Type B pancreatic cell (in vitro differentiated cells): Measurements from ENCODE around the gene ELF5.

GRCh38 chr11:32429765-32430286, 5.5 kb downstream of the WT1 start:
- PRO-cap, result no peak

DNA sequence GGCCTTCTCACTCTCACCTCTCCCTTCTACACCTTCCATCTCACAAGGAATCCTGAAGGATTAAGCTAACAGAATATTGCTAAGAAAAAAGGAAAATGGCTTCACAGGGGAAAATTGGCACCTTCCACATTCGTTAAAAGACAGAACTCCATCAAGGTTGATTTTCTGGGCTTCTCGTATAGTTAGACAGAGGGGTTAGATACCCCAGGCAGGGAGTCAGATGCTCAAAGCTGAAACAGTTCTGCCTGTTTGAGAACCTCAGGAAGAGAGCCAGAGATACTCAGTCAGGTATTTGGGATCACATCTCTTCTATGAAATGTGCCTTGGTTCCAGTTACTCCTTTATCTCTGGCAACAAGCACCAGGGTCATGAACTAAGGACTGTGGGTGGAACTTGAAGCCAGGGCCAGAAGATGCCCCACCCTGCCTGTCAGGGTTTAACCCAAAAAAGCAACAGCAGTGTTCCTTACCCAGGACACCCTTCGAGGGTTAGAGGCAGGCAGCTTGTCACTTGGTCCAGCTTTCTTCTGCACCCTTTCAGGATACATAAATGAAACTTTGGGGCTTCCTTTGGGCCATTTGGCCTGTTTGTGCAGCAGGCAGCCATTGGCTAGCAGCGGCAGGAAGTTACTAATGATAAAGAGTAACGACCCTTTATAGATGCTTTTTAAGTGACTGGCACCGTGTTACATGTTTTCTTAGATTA, 15.0 kb upstream of the WT1 start:
- PRO-cap, result no peak

DNA sequence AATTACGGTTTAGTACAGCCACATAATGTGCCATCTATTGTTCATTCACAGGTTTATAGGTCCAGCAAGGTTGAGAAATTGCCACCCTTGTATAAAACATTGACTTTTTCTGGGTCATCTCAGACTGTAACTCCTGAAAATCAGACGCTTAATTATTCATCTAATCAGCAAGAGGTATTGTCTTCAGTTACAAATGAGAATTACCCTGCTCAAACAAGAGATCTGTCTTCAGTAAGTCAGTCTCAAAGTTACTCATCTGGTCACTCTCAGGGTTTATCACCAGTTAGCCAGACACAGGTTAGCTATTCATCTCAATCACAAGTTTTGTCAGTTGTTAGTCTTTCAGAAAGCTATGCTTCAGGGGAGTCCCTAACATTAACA, 40.1 kb downstream of the QSER1 start:
- PRO-cap, result no peak

GRCh38 chr11:33132078-33132967, 29.0 kb downstream of the CSTF3 start:
- PRO-cap, result no peak

GRCh38 chr11:33160070-33160582, 1.2 kb downstream of the CSTF3 start:
- PRO-cap, result no peak

DNA sequence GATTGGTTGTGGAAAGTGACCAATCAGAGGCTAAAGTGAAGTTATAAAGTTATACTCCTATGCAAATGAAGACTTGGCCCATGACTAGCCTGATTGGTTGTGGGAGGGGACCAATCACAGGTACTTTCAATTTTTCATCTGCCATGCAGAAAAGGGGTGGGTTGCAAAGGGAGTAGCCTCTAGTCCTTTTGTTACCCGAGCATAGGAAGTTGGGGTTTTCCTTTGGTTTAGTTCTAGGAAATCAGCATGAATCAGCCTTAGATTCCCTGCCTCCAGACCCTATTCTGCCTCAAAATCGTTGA, 18.2 kb upstream of the CSTF3 start:
- PRO-cap, result no peak

DNA sequence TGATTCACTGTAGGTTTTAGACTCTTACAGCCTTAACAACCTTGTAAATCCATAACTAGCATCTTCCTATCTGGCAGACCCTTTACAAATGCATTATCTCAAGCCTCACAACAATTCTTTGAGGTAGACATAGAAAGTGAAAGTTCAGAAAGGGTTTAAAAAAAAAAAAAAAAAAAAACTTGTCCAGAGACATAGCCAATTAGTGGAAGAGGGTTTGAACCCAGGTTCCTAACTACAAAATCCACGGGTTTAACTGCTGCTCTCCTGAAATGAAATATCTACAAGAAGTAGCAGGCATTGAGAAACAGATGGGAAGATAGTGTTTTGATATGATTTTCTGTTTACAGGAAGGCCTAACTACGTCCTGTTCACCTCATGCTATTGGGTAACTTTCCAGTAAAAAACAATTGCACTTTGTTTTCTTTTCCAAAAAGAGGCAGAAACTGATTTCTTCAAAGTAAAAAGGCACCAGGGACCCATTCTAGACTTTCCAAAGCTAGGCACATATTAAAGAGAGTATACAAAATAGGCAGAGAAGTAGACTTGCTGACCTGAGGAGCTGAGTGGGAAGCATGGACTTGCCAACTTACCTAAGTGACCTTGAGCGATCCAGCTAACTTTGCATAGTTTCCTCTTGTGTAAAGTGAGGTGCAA, 5.9 kb upstream of the C11orf91 start:
- PRO-cap, result no peak

- PRO-cap, result no peak
These were observed 15.5 kb upstream of the CD59 start for GRCh38 chr11:33751775-33751996.

- PRO-cap, result no peak
These were observed 91.0 kb downstream of the ABTB2 start for GRCh38 chr11:34266555-34267404.

DNA sequence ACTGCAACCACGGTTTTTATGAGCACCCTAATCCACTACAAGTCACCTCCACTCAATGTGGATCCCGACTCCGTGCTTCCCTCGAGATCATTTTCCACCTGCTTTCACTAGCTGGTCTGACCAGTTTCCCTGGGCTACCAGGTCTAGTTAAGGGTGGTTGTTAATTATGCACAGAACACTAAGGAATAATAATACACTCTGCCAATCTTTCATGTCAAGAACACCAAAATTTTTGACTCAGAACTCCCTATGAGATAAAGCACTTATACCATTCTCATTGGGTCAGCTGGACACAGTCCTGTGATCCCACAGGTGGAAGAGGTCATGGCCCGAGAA, 82.3 kb downstream of the ABTB2 start:
- PRO-cap, result no peak

DNA sequence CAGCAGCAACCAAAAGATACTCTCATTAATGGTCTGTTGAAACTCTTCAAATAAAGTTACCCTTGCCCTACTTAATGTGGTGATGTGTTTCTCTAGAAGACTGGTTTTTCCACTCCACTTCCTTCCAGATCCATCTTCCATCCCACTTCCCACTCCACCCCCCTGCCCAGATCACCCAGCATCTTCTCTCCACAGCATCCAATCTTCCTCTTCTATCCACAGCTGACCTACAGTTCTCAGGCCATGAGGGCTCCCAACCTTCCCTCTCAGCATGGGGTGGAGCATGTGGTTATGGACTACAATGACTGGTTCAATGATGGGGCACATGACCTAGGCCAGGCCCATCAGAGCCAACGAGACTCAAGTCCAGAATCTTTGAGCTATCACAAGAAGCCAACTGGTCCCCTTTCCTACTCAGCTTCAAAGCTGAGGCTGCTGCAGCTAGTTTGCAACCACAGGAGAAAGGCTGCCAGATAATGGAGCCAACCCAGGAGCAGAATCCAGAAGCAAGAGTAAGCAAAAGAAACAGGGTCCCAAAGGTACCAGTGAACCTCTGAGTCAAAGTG, 28.5 kb downstream of the ABTB2 start:
- PRO-cap, result no peak

DNA sequence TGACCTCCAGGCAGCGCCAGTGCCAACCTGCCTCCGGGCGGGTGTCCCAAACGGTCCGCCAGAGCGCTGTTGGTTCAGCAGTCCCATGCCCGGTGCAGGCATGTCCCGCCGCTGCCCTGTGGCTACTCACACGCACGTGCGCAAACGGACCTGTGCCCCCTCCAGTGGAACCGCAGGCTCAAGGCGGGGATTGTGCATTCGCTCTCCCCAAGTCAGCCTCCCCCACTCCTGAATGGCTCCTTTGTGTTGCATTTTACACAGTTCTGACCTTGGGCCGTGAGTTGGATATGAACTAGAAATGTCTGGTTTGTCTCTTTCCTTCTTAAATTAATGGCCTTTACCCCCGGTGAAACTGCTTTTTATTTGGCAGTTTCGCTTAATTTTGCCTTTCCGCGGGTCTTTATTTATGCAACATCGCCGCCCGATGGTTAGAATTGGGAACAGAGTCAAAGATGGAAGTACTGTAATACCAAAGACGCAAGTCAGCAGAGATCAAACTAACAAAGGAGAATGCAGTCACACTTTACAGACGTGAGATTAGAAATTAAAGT, 1.3 kb upstream of the ABTB2 start:
- PRO-cap, result no peak

- PRO-cap, result bidirectional peak, plus-strand start at chr11:34513833, minus-strand start at chr11:34513756; unidirectional peak, minus-strand start at chr11:34514114
These were observed at the start of gene ELF5 for GRCh38 chr11:34513490-34514331. Gene ELF5 (minus strand): TSS chr11:34513794.

DNA sequence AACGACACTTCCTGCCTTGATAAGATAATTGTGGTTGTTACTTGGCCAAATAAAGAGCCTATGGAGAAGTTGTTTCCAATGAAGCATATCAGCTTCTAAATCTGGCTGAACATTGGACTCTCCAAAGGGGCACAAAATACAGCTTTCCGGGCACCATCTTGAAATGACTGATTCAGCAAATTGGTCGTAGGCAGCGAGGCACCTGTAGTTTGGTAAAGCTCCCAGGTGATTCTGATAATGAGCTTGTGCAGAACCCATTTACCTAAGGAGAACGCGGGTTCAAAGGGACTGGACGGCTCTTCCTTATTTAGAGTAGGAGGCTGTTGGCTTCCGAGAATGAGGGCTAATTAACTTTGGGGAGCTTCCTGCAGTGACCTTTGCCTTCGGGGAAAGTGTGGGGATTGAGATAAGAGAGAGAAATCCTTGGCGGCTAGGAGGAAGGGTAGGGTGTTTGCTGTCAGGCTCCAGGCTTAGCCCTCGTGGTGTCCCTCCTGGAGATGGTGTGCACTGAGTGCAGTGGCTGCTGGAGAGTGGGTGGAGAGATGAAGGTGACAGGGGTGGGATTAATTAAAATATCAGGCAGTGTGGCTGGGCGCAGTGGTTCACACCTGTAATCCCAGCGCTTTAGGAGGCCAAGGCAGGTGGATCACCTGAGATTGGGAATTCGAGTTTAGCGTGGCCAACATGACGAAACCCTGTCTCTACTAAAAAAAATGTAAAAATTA, 17.4 kb upstream of the EHF start:
- PRO-cap, result no peak

GRCh38 chr11:34635748-34636298, 14.9 kb downstream of the EHF start:
- PRO-cap, result no peak

DNA sequence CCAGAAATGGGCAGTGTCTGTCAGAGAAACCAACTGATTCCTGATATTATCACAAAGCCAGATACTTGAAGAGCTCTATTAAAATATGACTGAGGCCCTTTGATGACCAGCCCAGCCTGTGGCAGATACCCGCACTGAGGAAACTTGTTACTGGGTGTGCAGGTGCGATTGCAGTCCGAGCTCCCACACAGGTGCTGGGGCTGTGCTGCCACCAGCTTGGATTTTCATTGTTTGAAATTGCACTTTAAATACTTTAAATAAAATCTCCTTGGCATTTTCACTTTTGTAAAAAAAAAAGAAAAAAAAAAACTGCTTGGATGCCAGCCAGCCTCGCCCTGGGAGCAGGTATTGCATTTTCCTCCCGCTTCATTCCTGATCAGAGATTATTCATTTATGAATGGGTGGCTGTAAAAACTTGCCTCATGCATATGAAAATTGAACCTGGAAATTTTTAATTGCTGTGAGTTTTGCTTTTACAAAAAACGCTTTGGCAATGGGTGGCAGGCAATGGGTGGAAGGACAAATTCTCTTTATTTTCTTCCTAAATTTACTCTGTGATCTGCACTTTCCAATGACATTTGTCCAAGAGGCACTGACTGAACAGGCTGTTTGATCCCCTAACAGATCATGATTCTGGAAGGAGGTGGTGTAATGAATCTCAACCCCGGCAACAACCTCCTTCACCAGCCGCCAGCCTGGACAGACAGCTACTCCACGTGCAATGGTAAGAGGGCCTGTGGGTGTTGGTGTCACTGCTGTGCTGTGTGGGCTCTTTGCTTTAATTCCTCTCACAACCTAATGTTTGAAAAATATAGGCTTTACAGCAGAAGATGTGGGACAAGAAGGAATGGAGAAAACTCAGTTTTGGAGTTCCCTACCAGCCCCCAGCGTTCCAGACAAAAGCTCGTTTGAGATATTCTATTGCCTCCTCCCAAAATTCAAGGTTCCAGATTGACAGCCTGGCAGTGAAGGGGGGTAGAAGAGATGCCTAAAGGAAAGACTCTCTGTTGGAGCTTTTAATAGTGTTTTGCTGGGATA, 21.4 kb downstream of the EHF start:
- PRO-cap, result no peak

- PRO-cap, result unidirectional peak, minus-strand start at chr11:34692838
These were observed 71.4 kb downstream of the EHF start for GRCh38 chr11:34692077-34692940.

DNA sequence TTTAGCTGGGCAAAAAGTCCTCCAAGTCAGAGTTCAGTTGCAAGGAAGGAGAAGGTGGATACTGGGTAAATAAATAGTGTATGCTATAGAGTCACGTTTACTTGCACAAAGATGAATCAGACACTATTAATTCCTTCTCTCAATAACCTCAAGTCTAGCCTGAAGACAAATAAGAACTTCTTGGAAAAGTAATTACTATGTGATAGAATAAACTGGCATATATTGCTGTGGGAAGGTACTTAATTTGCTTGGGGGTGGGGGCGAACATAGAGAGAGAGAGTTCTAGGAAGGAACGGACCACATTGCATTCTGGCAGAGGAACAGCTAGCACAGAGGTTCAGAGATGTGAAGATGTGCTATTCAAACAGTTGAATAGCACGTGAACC, 136.3 kb downstream of the EHF start:
- PRO-cap, result no peak

- PRO-cap, result no peak
These were observed 132.0 kb downstream of the APIP start for GRCh38 chr11:34784236-34784564.

DNA sequence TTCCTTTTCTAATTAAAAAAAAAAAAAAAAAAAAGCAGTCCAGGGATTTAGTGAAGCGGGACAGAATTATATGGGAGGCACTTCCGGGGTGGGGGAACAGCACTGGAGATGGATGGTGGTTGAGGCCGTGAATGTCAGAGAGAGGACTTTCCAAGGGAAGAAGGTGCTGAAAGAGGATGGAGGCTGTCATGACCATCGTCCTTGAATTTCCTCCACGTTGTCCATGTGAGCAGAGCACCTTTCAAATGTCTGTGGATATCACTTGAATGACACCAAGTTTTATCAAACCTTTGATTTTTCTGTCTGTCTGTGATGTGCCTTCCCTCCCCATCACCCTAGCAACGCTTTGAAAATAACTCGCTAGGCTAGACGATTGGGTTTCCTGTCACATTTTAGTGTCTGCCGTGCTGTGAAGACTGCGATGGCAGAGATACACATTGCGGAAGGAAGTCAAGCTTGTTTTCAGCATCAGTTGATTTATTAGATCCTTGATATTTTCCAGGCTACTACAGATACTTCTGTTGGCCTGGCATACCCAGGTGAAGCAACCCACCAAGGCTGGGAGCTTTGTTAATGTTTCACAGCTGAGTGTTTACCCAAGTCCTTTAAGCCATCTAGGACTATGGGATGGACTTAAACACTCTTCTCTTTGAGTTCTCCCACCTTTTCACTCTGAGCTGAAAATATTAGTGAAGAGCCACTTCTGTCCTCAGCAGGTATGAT, 93.8 kb upstream of the CD44 start:
- PRO-cap, result no peak